Mammary microvascular endothelial cell (primary cell): ENCODE measurements around a stretch of chr10.

- RAMPAGE, long total RNA = no peak
Measured at GRCh38 chr10:34101987-34102964, 712.8 kb downstream of the PARD3 start.

- RAMPAGE, long total RNA = no peak
Measured at GRCh38 chr10:34427085-34427539, 388.0 kb downstream of the PARD3 start.

DNA sequence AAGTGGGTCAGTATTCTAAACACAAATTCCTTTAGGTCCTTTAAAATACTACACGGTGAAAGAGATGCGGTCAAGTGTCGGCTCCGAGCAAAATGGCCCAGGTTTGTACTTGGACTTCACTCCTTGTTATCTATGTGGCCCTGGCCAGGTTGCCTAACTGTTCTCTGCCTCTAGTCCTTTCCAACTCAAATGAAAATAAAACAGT, 344.8 kb downstream of the PARD3 start:
- RAMPAGE, long total RNA = no peak

GRCh38 chr10:34538443-34538902, 276.6 kb downstream of the PARD3 start:
- RAMPAGE, long total RNA = no peak

DNA sequence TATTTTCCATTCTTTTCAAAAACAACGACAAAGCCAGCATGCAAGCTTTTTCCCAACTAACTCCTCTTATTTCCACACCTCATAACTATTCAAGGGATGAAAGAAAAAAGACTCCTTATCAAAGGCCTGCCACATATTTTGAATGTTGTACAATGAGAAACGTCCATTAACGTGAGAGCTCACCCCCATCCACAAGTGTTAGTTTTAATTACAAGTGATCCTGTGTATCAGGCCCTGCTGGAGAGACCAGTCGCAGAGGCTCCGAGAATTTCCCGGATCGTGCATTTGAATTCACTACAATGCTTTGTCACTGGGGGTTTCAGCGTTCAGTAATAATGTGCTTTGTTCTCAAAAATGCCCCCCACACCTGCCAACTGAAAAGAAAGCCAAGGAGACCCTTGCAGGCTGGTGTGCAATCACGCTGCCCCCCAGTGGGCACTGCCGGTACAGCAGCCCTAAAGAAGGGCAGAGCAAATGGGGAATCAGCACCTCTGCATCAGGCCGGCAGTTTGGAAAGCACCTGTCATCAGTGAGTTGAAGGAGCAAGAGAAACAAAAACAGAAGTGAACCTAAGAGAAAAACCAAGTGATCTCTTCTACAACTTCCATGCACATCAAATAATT, 177.7 kb downstream of the PARD3 start:
- RAMPAGE, long total RNA = no peak

DNA sequence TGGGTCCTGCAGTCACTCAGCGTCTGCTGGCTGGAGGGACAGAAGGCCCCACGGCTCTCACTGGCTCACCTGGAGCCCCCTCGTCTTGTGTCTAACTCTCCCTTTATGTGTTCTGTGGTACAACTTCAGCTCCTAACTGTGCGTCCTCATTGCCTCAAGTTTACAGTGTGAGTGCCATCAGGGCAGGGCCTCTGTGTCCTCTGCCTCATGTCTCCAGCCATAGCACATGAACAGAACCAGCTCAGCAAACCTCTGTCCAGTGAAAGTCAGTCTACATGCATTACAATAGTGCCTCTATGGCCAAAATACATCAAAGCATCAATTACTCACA, 172.0 kb downstream of the PARD3 start:
- RAMPAGE, long total RNA = no peak

DNA sequence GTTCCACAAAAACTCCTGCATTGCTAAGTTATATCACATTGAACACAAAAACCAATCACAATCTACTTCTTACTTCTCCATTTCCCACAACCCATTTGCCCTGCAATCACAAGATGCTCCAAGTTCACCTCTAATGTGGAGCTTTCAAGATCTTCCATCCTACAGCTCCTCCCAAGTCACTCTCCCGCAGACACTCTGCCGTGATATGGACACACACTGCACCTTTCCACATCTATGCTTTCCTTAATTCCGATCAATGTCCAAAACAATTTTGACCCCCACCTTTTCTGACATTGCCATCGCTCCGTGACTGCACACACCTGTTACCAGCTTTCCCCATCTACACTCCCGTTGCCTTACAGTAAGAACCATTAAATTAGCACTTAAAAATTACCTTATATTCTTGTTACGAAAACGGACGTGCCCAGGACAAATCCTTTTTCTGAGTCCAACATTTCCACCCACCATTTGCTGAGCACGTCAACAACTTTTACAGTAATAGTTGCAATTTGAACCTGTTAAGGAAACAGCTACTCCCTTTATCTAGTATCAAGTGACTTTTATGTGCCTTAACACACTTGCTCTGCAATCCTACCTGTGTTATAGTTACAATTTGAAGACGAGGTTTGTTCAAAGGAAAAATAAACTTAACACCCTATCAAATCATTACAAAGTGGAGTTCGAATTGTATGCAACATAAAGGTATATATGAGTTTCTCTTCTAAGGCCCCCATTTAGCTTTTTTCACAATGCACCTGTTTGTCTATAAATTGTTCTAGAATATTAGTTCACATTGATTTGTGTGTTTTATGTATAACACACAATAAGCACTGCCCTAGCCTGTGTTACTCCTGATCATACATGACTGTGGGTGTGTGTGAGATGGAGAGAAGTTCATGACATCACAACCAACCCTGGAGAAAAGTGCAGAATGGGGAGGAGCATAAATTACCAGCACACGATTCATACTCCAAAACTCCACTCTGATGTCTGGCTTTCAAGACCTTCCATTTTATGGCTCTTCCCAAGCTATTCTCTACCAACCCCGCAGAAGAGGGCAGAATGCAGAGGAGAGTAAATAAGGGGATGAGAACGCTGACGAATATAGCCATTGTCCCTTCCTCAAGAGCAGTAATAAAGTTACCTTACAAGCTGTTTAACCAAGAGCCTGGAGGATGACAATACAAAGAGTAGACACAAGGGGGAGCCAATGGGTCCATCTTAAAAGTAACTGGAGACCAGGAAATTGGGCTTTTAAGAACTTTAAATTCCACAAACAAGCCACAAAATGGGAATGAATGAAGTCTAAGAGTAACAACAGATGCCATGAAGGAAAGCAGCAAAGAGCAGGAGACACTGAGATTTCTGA, 160.1 kb downstream of the PARD3 start:
- RAMPAGE, long total RNA = no peak

- RAMPAGE, long total RNA = no peak
Measured at GRCh38 chr10:34810992-34811782, 3.9 kb downstream of the PARD3 start.

- RAMPAGE, long total RNA = no peak
Measured at GRCh38 chr10:35150557-35150969, 23.9 kb downstream of the CREM start.

DNA sequence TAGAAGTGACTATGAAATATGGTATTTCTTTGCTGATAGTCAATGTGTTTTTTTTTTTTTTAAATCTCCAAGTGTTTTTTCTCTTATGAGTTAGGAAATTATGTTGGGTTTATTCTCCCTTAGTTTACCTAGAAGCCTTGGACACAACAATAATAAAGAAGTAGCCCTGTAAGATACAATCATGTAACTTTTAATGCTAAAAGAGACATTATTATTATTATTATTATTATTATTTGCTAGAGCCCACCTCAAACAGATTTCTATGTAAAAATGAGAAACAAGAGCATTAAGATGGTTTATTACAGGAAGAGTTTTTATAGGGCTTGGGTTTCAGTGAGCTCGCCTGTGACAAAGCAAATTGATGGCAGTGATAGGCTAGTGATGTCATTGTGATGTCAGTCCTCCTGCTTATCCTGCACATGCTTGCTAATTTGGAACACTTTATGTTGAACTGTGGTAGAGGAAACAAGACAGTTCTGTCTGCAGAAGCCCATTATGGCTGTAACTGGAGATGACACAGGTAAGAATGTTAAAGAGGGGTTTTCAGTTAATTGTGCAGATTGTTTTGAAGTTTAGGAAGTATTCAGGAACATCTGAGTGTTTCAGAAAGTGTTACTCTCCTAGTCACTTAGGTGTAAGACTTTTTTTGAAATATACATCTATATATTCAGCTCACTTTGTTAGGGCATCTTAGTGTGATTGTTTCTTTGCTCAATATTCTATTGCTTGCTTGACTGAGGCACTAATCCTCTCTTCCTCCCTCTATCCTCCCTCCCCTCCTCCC, 68.2 kb downstream of the CREM start:
- RAMPAGE, long total RNA = no peak

- RAMPAGE, long total RNA = no peak
Measured at GRCh38 chr10:35209243-35209607, 82.6 kb downstream of the CREM start.

GRCh38 chr10:35331793-35332433, 4.4 kb upstream of the CCNY start:
- RAMPAGE, long total RNA = no peak

GRCh38 chr10:35336836-35337561, 690 bp downstream of the CCNY start:
- RAMPAGE, long total RNA = start-site peak on the plus strand at chr10:35336978-35337040, 131 and 28 reads in 2 replicates; start-site peak on the plus strand at chr10:35337122-35337203, 40 and 24 reads in 2 replicates

- RAMPAGE, long total RNA = no peak
Measured at GRCh38 chr10:35356037-35356353, 19.7 kb downstream of the CCNY start.

- RAMPAGE, long total RNA = no peak
Measured at GRCh38 chr10:35372255-35372948, 36.1 kb downstream of the CCNY start.

DNA sequence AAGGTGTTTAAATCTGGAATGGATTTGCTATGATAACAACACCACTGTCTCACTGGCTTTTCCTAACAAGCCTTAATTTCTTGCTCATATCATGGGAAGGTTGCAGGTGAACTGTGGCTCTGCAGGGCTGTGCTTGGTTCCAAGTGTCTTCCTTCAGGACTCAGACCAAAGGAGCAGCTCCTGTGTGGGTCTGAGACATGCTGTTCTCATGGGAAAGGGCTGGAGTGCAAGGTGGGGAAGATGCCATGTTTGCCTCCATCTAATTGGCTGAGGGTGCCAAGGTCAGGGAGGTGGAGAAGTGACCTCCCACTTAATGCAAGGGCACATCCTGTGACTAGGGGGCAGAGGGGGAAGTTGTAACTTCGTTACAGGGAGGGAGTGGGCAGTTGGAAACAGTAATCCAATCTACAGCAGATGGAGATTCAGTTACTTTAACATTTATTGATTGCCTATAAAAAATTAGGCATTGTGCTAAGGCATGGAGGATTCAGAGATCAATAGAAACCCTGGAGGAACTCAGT, 75.6 kb downstream of the CCNY start:
- RAMPAGE, long total RNA = no peak

- RAMPAGE, long total RNA = no peak
Measured at GRCh38 chr10:35428078-35428722, 91.9 kb downstream of the CCNY start.

GRCh38 chr10:35445949-35446156, 109.5 kb downstream of the CCNY start:
- RAMPAGE, long total RNA = no peak

- RAMPAGE, long total RNA = no peak
Measured at GRCh38 chr10:35453815-35454413, 117.6 kb downstream of the CCNY start.

GRCh38 chr10:35485857-35486179, 119.3 kb upstream of the GJD4 start:
- RAMPAGE, long total RNA = no peak